Thoracic aorta (tissue), 1 donor: Measurements from ENCODE around the gene SLC23A2.

- RAMPAGE, long total RNA = no peak
These were observed 13.7 kb downstream of the RASSF2 start for GRCh38 chr20:4809708-4810160.

DNA sequence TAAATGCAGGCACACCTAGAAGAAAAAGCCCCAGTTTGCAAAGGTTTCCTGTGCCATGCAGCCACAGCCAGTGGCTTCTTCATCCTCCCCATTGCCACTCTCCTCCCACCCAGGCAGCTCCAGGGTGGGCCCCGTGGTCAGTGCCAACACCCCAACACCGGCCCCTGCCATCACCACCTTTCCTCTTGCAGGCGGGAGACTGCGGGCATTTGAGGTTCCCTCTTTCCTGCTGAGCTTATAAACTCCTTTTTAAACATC lies 62.5 kb upstream of the RASSF2 start:
- RAMPAGE, long total RNA = no peak

- RAMPAGE, long total RNA = no peak
These were observed 50.1 kb downstream of the SLC23A2 start for GRCh38 chr20:4951057-4951799.

DNA sequence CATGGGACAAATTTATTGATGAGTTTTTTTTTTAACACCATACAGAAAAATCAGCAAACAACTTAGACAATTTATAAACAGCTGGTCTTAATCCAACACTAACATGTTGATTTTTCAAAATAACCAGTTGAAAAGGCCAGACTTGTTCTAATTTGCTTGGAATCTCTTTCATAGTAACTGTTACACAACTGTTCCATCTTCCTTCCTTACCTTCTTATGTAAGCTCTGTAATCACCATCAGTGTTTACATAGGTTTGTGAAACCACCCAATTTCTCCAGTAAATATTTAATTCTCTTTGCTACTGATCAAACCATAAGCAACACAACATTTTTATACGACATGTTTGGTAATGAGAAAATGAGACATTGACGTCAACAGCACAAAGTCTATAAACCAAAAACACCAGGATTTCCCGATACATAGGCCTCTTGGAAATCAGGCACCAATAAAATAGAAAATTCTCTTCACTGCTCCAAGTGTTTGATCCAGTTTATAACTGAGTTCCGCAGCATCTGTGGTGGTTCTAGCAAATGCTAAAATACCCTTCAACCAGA lies 34.0 kb downstream of the SLC23A2 start:
- RAMPAGE, long total RNA = no peak

GRCh38 chr20:4987294-4987578 lies 14.1 kb downstream of the SLC23A2 start:
- RAMPAGE, long total RNA = no peak

DNA sequence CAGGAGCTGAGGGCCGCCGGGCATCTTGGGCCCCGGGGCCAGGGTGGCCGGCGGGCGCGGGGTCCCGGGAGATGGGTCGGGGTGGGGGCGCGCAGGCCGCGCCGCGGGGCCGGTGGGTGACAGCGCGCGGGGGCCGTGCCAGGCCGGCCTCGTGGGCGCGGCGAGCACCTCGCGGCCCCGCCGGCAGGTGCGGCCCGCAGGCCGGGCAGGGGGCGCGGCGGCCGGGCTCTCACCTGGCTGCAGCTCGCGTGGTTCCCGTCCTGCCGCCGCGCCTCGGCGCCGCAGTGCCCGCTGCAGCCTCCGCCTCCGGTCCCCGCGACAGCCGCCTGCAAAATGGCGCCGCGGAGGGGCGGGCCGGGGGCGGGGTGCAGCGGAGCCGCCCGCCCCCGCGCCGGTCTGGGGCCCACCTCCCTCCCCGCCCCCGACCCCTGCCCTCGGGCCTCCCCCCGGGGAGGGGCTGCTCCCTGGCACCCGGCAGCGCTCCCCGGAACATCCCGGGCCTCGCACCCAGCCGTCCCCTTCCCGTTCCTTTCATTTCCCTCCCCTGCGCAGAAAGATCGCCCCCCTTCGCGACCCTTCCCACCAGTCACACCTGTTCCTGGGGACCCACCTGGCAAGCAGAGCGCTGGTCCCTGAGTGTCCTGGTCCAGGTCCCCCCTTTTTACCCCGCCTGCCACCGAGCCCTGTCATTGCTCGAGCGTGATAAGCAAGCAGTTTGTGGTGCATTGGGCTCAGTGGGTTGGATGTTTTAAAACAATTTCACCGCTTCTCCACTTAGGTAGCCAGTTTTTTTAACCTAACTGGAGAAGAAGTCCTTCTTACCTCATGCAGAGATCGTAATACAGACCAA lies at the start of gene SLC23A2:
SLC23A2 (minus strand) TSS at position 338 of the 850 bp plus-strand sequence.
- RAMPAGE, long total RNA = start-site peak on the minus strand centred at position 305 of the sequence, 31 bp wide, 29 reads

DNA sequence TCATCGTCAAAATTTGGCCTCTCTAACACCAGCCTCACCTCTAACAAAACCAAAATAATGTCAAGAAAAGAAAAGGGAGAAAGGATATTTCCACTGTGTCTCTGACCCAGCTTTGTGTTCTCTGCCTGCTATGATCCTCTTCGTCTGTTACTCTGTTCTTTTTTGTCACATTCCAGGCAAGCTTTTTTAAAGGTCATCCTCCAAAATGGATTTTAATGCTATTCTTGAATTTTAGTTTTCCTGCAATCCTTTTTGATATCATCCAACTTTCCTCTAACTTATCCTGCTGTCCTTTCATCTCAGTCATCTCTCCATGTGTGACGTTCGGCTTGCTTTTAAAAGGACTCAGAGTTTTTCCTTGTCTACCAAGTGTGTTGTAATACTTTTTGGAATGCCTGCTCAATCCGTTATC lies 48.7 kb upstream of the SLC23A2 start:
- RAMPAGE, long total RNA = no peak

- RAMPAGE, long total RNA = no peak
These were observed 352 bp upstream of the PCNA start for GRCh38 chr20:5120052-5120568.

GRCh38 chr20:5155556-5156315 lies 28.9 kb downstream of the CDS2 start:
- RAMPAGE, long total RNA = no peak

GRCh38 chr20:5168337-5169442 lies 41.9 kb downstream of the CDS2 start:
- RAMPAGE, long total RNA = no peak

GRCh38 chr20:5170938-5171867 lies 44.4 kb downstream of the CDS2 start:
- RAMPAGE, long total RNA = no peak

DNA sequence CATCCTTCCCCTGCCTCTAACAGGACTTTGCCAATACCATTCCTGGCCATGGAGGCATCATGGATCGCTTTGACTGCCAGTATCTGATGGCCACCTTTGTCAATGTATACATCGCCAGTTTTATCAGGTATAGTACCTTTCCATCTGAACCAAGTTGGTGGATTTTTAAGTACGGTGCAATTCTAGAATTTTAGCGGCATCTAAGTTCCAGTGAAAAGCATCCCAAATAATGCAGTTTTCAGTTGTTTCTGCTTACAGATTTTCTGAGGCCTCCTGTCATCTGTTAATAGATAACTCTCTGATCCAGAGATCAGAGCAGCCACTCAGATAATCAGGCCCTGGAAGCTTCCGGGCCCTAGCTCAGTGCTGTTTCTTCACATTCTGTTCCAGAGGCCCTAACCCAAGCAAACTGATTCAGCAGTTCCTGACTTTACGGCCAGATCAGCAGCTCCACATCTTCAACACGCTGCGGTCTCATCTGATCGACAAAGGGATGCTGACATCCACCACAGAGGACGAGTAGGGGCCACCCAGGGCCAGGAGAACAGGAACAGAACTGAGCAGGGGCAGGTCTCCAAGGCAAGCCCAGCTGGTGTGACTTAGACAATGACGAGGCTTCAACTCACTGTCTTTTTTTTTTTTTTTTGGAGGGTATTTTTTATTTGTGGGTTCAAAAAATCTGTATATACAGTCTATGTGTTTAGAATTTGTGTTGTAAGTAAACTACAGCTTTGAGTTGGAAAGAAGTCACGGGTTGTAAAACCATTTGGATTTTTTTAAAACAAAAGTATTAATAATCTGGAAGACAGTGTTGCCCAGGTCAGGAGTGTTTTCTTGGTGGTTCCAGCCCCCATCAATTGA lies 63.1 kb downstream of the CDS2 start:
- RAMPAGE, long total RNA = no peak

- RAMPAGE, long total RNA = start-site peak on the minus strand at chr20:5504384-5504490, 6 reads; start-site peak on the minus strand at chr20:5504533-5504606, 32 reads
These were observed 106.7 kb downstream of the GPCPD1 start for GRCh38 chr20:5503770-5504800.

GRCh38 chr20:5569434-5570213 lies 41.2 kb downstream of the GPCPD1 start:
- RAMPAGE, long total RNA = no peak

DNA sequence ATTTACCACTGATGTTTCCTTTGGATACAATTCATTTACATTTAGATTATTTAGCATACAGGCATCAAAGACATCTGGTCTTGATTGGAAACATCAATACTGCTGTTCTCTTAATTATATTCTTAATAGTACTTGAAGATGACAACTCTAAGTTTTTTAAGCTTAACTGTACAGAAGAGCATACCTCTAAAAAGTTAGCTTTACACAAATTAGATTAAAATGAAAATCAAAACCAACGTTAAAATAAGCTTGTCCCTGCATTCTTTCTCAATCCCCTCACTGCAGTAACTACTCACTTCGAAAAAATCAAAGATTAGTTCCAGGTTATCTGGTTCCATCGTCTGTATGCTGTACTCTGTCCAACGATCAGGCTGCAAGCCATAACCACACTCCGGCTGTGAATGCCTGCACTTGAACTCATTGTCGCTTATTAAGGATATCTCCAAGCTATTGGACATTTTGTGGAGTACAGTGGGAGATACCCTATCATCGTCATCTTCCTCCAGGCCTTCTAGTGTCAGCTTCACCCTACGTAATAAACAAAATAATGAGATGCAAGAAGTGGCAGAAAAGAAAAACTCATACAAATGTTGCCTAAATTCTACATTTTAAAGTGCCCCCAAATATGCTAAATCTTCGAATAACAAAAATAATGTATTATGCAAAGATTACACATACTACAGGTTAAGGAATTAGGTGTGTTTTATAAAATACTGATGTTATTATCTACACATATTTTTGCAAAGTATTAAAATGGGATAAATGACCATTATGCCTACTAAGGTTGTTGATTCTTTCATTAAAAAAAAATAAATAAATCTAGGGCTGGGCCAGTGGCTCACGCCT lies 32.5 kb downstream of the GPCPD1 start:
- RAMPAGE, long total RNA = no peak

- RAMPAGE, long total RNA = no peak
These were observed 48.1 kb upstream of the GPCPD1 start for GRCh38 chr20:5658859-5659277.

- RAMPAGE, long total RNA = no peak
These were observed 35.6 kb upstream of the SHLD1 start for GRCh38 chr20:5714383-5715123.

GRCh38 chr20:5862954-5863255 lies 48.4 kb upstream of the CHGB start:
- RAMPAGE, long total RNA = no peak

- RAMPAGE, long total RNA = no peak
These were observed 2.3 kb downstream of the CRLS1 start for GRCh38 chr20:6008121-6008821.

DNA sequence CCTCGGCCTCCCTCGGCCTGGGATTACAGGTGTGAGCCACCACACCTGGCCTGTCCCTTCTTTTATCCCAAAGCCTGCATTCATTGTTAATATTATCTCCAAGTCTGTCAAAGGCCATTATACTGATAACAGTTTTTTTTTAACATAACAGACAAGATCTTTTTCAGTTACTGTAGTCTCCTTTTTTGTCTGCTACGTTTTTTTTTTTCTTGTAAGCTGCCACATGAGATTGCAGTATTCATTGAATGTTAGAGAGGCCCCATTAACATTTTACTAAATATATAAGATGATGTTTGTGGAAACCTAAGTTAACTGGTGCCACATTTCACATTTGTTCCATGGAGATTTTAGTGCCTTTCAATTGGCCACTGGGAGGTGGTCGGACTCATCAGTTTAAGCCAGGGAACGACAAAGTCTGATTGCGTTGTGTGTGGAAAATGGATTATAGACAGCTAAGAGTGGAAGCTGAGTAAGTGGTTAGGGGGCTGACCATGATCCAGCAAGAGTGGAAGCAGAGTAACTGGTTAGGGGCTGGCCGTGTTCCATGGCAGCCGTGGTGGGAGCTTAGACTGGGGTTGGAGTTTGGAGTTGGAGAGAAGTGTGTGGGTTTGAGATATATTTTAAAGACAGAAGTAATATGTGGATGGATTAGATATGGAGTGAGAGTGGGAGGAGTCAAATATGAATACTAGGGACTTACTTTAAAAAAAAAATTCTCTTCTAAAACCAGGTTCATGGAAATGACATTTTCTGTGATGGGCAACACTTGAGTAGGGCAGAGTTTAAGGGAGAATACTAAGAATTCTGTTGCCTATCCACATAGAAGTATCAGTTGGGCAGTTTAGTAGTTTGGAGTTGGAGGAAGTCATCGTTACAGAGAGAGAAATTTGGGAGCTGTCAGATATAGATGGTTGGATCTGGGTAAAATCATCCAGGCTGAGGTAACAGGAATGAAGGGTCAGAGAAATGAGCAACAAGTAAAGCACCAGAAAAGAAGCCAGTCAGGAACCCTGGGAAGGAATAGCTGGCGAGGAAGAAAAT lies 6.2 kb downstream of the CRLS1 start:
- RAMPAGE, long total RNA = start-site peak on the plus strand centred at position 643 of the sequence, 709 bp wide, 24 reads